Cardiac muscle cell (in vitro differentiated cells and primary cell): Measurements from ENCODE around the gene CDC45.

GRCh38 chr22:19259409-19259920 is 32.1 kb downstream of the CLTCL1 start:
- RAMPAGE, long total RNA: no peak
- RRBS: no CpG with 5 or more reads among the region's 2 CpGs

- RAMPAGE, long total RNA: no peak
- RRBS: no CpG with 5 or more reads among the region's 11 CpGs
Observed at GRCh38 chr22:19275521-19276267, 15.8 kb downstream of the CLTCL1 start.

DNA sequence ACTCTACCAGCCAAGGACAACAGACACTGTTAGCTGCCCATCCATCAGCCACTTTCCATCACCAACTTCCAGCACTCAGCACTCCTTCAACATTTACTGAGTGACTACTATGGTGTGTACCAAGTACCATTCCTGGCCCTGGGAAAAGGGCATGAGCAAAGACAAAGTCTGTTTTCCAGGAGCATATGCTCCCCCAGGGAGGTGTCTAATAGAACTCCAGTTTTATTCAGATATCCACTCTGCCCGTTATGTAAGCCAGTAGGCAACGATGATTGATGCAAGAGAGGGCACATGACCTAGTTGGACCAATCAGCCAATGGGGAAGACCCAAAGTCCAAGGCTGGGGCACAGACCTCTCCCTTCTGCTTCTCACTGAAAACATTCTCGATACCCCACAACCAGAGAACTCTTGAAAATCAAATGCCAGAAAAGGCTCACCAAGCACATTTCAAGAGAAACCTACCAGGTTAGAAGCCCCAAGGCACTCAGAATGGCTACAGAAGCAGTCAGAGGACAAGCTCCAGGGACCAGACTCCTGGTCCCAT is 7.5 kb downstream of the HIRA start:
- RAMPAGE, long total RNA: no peak
- RRBS: no CpG with 5 or more reads among the region's 3 CpGs

- RAMPAGE, long total RNA: no peak
- RRBS: no CpG with 5 or more reads among the region's 5 CpGs
Observed at GRCh38 chr22:19424986-19425749, 6.4 kb downstream of the HIRA start.

DNA sequence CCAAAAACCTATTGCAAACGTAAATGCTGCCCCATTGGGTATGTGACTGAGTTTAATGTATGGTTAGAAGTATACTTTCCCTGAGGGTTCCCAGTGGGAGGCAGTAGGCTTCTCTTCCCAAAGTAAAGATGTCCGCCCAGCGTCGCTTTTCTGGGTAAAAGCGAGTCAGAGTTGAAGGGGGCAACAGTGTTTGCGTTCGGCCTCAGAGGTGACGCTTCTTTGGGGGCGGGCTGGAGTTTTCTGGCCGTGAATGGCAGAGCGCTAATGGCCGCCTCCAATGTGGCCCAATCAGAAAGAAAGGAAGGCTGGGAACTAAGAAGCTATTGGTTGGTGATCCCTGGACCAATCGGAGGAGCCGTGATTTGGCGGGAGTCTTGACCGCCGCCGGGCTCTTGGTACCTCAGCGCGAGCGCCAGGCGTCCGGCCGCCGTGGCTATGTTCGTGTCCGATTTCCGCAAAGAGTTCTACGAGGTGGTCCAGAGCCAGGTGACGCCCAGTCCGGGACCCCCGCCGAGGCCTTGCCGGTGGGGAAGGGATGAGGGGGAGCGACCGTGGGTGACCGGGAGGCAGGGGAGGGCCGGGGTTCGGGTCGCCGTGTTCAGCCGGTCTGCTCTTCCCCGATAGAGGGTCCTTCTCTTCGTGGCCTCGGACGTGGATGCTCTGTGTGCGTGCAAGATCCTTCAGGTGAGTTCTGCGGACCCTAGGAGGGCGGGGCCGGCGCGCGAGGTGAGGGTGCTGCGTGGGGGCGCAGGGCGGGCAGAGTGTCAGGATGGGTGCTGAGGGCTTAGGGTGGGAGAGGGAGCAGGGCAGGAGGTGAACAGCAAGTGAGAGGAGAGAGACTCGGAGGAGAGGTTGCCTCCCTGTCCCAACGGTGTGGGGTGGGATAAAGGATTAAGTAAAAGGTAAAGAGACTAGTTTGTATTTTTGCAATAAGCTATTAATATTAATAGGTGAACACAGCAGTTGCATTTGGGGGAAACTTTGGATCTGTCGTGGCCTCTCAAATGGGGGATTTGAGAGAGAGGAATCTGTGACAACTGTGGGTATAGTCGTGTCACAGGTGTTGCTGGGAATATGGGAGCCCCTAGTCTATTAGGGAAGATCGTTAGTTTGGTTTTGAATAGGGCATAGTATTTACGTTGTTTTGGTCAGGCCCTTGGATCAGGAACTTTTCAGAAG is at the start of gene CDC45:
Gene CDC45 (plus strand): TSS at position 387 of the 1,179 bp plus-strand sequence.
- RAMPAGE, long total RNA: start-site peak on the plus strand centred at position 383 of the sequence, 51 bp wide, 313 and 74 reads in 2 replicates
- RRBS: 2% methylated on average over 21 of the region's 62 CpGs

GRCh38 chr22:19566600-19567039 is 42.4 kb upstream of the CLDN5 start:
- RAMPAGE, long total RNA: no peak
- RRBS: no CpG with 5 or more reads among the region's 34 CpGs

- RAMPAGE, long total RNA: no peak
- RRBS: 36% methylated on average over 5 of the region's 32 CpGs
Observed at GRCh38 chr22:19607068-19608386, 83.3 kb upstream of the CLDN5 start.

DNA sequence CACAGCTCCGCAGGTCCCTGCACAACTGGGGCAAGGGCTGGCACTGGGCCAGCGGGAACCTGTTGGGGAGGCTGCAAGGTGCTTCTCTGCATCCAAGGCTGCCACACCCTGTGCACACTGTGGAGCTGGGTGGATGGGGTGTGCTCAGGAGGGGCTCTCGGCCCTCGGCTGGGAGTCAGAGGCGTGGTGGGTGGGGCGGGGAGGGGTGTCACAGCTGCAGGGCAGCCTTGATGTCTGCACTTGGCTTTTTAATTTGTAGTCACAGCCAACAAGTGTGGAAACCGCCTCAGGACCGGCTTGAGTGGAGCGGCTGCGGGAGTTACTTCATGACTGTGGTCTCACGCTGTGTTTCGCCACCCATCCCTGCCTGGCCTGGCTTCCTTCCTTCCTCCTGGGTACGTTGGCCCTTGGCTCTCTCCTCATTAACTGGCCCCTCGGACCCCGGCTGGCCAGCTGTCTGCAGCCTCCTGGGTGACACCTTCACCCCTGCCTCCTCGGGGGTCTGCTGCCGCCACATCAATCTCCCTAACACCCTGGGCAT is 26.3 kb upstream of the SEPTIN5 start:
- RAMPAGE, long total RNA: no peak
- RRBS: no CpG with 5 or more reads among the region's 17 CpGs

DNA sequence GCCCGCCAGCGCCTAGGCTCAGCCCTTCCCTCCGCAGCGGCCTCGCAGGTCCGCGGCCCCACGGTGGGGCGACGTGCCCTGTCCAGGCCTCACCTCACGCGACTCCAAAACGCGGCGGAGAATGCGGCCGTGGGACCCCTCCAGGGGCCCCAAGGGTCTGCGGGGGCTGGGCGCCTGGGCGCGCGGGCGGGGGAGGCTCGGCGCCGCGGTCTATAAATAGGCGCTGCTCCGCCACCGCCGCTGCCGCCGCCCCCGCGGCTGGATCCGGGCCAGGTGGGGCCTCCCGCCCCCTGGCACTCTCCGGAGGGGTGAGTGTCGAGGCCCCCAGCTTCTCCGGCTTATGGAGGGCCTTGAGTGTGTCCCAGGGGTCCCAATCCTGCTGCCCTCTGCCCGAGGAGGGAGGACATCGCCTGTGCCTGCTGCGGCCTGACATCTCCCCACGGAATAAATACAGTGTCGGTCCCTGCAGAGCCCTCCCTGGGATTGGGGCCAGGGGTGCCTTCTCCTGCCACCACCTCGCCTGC is 4.4 kb upstream of the GP1BB start:
- RAMPAGE, long total RNA: no peak
- RRBS: 12% methylated on average over 2 of the region's 46 CpGs

GRCh38 chr22:19719429-19720391 is 3.6 kb upstream of the GP1BB start:
- RAMPAGE, long total RNA: no peak
- RRBS: no CpG with 5 or more reads among the region's 31 CpGs

DNA sequence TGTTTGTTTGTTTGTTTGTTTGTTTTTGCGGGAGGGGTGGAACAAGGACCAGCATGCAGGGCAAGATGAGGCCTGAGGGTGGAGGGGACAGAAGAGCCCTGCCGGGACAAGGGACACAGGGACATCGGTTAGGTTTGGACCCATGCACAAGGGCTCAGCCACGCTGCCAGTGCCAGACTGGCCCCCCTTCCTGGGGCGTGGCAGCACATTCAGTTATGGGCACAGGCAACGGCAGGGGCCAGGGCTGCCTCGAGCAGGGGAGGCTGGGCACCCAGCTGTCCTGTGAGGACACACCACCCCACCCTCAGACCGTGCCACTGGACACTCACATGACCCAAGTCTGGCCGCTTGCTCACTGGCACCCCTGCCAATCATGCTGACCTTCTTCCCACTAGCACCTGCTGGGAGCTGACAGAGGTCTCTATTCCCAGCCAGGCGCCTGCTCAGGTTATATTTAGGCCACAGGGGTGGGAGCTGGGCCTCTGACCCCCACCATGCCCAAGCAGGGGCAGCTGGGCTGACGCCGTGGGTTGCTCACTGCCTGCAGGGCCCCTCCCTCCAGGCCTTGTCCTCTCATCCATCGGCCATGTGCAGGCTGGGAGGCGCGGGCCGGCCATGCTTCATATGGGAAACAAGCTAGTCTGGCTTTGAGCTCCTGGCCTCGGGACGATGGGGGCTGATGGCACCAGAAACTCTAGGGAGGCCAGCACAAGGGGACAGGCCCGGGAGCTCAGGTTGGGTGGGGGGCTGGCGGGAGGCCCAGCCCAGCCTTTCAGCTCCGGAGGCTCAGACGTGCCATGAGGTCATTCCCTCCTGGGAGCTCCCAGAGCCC is 15.3 kb upstream of the TBX1 start:
- RAMPAGE, long total RNA: no peak
- RRBS: 14% methylated on average over 5 of the region's 22 CpGs

DNA sequence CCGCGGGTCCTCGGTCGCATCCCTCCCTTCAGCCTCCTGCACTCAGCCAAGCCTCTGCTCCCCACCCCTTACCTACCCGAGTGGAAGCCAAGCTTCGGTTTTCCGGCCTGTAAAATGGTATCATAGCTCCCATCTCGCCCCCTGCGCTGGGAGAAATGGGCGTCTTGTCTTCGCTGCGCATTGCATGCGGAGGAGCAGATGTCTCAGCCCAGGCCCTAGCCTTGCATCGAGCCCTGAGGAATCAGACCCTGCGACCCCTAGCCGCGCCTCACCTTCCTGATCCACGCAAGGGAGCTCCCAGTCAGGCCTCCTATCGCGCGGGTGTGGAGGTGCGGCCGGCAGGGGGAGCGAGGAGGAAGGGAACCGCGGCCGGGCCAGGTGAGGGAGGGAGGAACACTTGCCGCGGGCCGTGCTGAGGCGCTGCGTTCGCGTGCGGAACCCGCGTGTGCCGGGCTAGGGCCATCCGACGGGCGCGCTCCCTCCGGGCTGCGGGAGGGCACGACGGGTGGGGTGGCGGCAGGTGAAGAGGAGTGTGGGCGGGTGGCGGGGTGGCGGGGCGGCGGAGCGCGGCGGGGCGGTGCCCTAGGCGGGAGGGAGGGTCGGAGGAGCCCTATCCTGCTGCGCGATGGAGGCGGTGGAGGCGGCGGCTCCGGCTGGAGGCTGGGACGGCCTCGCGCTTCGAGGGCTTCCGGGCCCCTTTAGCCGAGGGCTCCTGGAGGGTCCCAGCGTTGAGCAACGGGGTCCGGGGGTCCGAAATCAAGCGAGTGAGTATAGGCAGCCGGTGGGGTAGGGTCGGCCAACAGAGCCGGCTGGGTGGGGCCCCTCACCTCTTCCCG is 4.0 kb upstream of the TBX1 start:
- RAMPAGE, long total RNA: no peak
- RRBS: 5% methylated on average over 23 of the region's 79 CpGs

DNA sequence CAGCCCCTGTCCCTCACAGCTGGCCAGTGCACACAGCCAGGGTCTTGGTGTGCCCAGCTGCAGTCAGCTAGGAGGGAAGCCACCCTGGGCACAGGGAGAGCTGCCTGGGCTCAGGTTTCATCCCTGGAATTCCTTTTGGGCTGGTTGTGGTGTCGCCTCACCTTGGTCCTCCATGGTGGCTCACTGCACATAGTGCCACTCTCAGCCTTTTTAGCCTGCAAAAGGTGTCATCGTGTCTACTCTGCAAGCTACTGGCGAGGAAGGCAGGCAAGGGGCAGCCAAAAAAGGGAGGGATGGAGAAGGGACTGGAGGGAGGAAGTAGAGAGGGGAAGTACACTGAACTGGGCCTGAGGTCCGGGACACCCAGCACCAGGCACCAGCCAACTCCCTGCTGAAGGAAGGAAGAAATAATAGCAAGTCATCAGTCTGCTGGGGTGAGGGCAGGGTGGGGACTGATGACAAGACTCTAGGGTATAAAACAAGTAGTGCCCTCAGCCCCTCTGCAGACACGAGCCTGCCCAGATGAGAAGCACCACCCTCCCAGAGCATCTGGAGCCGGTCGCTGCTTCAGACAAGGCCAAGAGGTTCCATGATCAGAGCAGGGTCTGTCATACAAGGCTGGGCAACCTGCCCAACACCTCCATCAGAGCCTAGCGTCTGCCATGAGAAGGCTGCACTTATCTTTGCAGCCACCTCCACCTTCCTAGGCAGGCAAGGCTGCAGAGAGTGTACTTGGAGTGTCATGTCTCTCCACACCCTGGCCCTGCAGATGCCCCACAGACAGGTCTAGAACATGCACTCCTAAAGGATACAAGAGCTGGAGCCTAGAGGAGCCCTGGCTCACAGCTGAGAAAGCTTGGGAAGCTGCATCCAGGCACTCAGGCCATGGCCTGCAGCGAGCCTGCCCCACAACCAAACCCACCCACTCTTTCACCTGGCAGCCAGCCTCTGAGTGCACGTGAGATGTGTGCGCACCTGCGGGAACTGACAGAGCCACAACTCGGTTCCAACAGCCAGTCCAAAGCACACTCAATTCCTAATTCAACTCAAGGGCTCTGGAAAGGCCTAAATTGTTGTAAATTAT is 9.0 kb upstream of the COMT start:
- RAMPAGE, long total RNA: no peak
- RRBS: no CpG with 5 or more reads among the region's 13 CpGs

DNA sequence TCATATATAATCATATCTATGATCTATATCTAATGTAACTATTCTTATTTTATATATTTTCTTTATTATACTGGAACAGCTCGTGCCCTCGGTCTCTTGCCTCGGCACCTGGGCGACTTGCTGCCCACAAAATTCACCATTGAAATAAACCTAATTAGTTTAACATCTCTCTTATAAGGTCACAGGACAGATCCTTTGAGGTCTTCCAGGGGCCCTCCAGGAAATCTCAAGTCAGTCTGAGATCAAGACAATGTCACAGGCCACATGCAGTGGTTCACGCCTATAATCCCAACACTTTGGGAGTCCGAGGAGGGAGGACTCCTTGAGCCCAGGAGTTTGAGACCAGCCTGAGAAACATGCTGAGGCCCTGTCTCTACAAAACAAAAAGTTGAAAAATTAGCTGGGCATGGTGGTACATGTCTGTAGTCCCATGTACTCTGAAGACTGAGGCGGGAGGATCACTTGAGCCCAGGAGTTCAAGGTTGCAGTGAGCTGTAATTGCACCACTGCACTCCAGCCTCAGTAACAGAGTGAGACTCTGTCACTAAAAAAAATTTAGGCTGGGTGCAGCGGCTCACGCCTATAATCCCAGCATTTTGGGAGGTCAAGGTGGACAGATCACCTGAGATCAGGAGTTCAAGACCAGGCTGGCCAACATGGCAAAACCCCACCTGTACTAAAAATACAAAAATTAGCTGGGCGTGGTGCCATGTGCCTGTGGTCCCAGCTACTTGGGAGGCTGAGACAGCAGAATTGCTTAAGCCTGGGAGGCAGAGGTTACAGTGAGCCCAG is 6.7 kb upstream of the TXNRD2 start:
- RAMPAGE, long total RNA: no peak
- RRBS: no CpG with 5 or more reads among the region's 10 CpGs

GRCh38 chr22:19966892-19967731 is 25.5 kb upstream of the TXNRD2 start:
- RAMPAGE, long total RNA: no peak
- RRBS: 65% methylated on average over 4 of the region's 20 CpGs

DNA sequence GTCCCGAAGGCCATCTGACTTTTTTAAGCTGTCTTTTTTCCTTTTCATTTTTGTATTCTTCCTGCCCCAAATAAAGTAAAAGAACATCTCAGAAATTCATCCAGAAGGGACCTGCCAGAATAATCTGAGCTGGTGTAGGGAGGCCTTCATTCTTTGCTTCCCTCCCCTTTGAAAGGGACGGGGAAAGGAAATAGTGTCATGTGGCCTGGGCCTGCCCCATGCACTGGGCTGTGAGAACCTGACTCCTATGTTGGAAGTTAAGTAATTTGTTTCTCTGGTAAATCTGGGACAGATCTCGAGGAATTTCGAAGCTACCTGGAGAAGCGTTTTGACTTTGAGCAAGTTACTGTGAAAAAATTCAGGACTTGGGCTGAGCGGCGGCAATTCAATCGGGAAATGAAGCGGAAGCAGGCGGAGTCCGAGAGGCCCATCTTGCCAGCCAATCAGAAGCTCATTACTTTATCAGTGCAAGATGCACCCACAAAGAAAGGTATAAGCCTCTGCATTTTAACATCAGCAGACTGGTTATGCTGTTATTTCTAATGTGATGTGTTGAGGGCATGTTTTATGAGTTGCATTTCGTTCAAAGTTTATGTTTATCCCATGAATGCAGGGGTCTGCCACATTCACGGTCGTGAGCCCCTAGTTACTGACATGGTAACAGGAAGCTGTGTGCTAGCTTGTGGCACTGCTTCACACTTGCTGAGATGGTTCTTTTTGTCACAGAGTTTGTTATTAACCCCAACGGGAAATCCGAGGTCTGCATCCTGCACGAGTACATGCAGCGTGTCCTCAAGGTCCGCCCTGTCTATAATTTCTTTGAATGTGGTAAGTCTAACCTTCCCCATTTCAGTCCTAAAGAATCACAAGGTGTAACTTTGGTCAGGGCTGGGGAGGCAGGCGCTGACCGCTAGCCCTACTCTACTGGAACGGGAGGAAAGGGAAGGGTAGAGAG is 11.4 kb downstream of the DGCR8 start:
- RAMPAGE, long total RNA: no peak
- RRBS: no CpG with 5 or more reads among the region's 22 CpGs

- RAMPAGE, long total RNA: no peak
- RRBS: 95% methylated on average over 3 of the region's 11 CpGs
Observed at GRCh38 chr22:20107193-20107973, 8.5 kb upstream of the RANBP1 start.

GRCh38 chr22:20114629-20115735 is 922 bp upstream of the RANBP1 start:
- RAMPAGE, long total RNA: no peak
- RRBS: 93% methylated on average over 4 of the region's 34 CpGs

DNA sequence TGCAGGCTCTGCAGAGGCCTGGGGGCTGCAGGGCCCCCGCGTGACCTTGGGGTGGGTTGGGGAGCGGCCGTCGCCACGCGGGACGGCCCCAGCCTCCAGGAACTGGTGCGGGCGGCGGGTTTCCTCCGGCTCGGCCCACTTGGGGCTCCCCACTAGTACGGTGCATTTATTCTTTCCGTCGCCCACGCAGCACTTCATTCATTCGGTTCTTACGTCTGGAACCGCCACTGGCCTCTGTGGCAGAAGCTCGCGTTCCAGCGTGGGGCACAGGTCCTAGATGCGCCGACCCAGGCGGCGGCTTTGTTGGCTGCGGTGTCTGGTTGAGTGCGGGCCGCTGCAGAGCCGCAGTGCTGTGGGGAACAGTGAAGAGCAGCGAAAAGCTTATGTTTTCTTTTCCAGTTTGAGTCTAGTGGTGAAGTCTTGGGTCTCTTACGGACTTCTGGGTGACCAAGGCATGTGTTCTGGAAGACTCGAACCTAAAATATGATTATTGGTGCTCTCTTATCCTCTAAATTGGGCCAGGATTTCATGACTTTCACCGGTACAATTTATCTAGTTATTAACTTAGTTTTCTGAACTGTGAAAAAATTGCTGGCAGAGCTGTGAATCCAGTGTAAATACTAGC is 948 bp upstream of the TRMT2A start:
- RAMPAGE, long total RNA: no peak
- RRBS: no CpG with 5 or more reads among the region's 35 CpGs

- RAMPAGE, long total RNA: no peak
- RRBS: no CpG with 5 or more reads among the region's 14 CpGs
Observed at GRCh38 chr22:20158973-20159670, 8.3 kb upstream of the CCDC188 start.